ENCODE data around the genes ZBTB43, PTRH1 and FPGS.

- PRO-cap, result no peak
- RAMPAGE, long total RNA, 2 experiments, result no peak in any of the 2 experiments
Measured at GRCh38 chr9:126705119-126705657, 91.5 kb downstream of the LMX1B start.

DNA sequence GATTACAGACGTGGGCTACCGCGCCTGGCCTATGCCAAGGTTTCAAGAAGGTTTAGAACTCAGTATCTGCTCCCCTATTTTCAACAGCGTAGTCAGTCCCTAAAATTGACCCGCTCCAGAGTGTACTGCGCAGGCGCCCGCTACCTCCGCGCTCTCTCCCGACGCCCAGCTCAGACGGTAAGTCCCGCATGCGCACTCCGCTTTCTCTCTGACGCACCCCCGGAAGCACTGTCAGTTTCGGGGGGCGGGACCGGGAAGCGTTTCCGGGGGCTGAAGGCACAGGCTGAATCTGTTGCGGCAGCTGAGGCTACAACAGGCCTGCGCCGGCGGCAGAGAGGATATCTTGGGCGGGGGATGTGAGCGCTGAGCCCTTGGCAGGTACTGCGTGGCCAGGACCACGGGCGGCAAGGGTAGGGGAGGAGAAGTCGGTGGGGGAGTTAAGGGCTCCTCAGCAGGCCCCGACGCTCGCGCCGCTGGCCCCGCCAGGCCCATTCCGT, at the start of gene ZBTB43:
TSS of gene ZBTB43 (plus strand) at position 286 of the 497 bp plus-strand sequence.
- PRO-cap, result bidirectional peak, plus-strand start at position 263 of the sequence, minus-strand start at position 176 of the sequence
- RAMPAGE, long total RNA, 2 experiments, result start-site peak on the plus strand in 2 of 2 experiments, centred at positions 284 to 288 of the sequence, 34 to 133 reads per replicate

- PRO-cap, result no peak
- RAMPAGE, long total RNA, 2 experiments, result no peak in any of the 2 experiments
Measured at GRCh38 chr9:127107786-127108278, 14.6 kb downstream of the ANGPTL2 start.

GRCh38 chr9:127111892-127112748, 10.3 kb downstream of the ANGPTL2 start:
- PRO-cap, result no peak
- RAMPAGE, long total RNA, 2 experiments, result no peak in any of the 2 experiments

- PRO-cap, result no peak
- RAMPAGE, long total RNA, 2 experiments, result no peak in any of the 2 experiments
Measured at GRCh38 chr9:127199125-127199916, 65.3 kb upstream of the GARNL3 start.

GRCh38 chr9:127209157-127209771, 55.3 kb upstream of the GARNL3 start:
- PRO-cap, result no peak
- RAMPAGE, long total RNA, 2 experiments, result no peak in any of the 2 experiments

GRCh38 chr9:127210083-127211158, 54.2 kb upstream of the GARNL3 start:
- PRO-cap, result no peak
- RAMPAGE, long total RNA, 2 experiments, result no peak in any of the 2 experiments

DNA sequence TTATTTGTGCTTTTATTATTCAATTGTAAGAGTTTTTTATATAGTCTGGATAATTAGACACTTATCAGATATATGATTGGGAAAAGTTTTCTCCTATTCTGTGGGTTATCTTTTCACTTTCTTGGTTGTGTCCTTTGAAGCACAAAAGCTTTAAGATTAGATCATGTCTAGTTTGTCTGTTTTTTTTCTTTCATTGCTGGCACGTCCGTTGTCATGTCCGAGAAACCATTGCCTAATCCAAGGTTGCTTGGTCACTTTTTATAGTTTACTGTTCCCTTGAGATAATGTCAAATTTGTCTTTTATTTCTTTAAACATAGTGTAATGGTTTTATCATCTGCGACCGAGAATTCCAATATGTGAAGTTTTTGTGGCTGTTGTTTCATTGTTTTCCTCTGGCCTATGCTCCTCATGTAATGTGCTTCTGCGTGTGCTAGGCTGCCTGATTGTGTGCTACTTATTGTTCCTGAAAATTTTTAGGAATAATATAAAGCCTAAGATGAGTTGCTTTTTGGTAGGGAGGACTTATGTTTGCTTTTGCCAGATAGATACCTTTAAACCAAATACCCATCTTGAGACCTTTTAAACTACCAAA, 28.8 kb downstream of the GARNL3 start:
- PRO-cap, result no peak
- RAMPAGE, long total RNA, 2 experiments, result no peak in any of the 2 experiments

- PRO-cap, result no peak
- RAMPAGE, long total RNA, 2 experiments, result no peak in any of the 2 experiments
Measured at GRCh38 chr9:127307602-127308326, 43.2 kb downstream of the GARNL3 start.

DNA sequence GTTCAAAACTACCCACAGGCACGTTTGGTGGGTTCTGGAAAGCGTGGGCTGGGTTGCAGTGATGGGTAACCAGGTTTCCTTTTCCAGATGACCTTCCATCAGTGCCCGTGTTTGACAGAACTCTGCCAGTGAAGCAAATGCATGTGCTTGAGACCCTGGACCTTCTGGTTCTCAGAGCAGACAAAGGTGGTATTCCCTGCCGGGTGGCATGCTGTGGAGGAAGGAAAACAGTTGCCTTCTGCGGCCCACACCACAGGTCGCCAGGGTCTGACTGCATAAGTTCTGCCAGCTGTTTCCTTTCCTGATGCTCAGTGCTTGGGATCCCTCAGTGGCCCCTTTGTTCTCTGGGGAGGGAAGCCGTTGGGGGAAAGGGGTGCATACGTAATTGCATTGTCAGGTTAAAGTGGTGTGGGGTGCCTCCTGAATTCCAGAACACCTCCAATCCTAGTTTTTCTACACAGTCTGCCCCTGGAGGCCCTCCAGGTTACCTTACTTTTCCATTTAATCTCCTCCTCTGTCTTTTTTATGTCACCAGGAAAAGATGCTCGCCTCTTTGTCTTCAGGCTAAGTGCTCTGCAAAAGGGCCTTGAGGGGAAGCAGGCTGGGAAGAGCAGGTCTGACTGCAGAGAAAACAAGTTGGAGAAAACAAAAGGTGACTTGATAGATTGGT, 43.1 kb upstream of the SLC2A8 start:
- PRO-cap, result no peak
- RAMPAGE, long total RNA, 2 experiments, result no peak in any of the 2 experiments

- PRO-cap, result no peak
- RAMPAGE, long total RNA, 2 experiments, result no peak in any of the 2 experiments
Measured at GRCh38 chr9:127368903-127369574, 27.9 kb upstream of the SLC2A8 start.

- PRO-cap, result no peak
- RAMPAGE, long total RNA, 2 experiments, result no peak in any of the 2 experiments
Measured at GRCh38 chr9:127407341-127407862, 10.4 kb downstream of the SLC2A8 start.

GRCh38 chr9:127444726-127445957, 6.1 kb downstream of the RPL12 start:
- PRO-cap, result no peak
- RAMPAGE, long total RNA, 2 experiments, result no peak in any of the 2 experiments

GRCh38 chr9:127539571-127540017, 29.3 kb downstream of the NIBAN2 start:
- PRO-cap, result no peak
- RAMPAGE, long total RNA, 2 experiments, result no peak in any of the 2 experiments

GRCh38 chr9:127607953-127609022, 3.8 kb upstream of the STXBP1 start:
- PRO-cap, result unidirectional peak, minus-strand start at chr9:127608499
- RAMPAGE, long total RNA, 2 experiments, result no peak in any of the 2 experiments

- PRO-cap, result bidirectional peak, plus-strand start at chr9:127715784, minus-strand start at chr9:127715660
- RAMPAGE, long total RNA, 2 experiments, result no peak in any of the 2 experiments
Measured at GRCh38 chr9:127715339-127716390, at the start of gene PTRH1. PTRH1 (minus strand) TSS chr9:127715663.

DNA sequence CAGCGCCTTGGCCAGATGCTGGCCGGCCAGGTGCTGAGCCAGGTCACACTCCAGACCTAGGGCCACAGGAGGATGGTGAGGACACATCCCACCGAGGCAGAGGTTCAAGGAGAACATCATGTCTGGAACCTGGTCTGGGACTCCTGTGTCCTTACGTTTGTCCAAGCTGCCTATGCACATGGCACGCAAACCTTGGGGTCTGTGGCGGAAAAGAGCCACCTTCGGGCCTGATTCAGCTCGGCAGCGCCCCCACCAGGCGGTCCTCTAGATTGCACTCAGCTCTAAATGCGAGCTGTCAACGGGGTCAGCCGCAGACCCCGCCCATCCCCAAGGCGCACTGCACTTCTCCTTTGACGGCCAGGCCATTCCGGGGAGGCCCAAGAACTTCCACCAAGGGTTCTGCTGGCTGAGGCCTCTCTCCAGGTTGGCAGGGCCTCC, 566 bp downstream of the TOR2A start:
- PRO-cap, result unidirectional peak, plus-strand start at position 365 of the sequence
- RAMPAGE, long total RNA, 2 experiments, result no peak in any of the 2 experiments

- PRO-cap, result bidirectional peak, plus-strand start at chr9:127802925, minus-strand start at chr9:127802721; bidirectional peak, plus-strand start at chr9:127803236, minus-strand start at chr9:127803057
- RAMPAGE, long total RNA, 2 experiments, result no peak in any of the 2 experiments
Measured at GRCh38 chr9:127802840-127803461, at the start of gene FPGS. FPGS (plus strand) TSS chr9:127802882.

DNA sequence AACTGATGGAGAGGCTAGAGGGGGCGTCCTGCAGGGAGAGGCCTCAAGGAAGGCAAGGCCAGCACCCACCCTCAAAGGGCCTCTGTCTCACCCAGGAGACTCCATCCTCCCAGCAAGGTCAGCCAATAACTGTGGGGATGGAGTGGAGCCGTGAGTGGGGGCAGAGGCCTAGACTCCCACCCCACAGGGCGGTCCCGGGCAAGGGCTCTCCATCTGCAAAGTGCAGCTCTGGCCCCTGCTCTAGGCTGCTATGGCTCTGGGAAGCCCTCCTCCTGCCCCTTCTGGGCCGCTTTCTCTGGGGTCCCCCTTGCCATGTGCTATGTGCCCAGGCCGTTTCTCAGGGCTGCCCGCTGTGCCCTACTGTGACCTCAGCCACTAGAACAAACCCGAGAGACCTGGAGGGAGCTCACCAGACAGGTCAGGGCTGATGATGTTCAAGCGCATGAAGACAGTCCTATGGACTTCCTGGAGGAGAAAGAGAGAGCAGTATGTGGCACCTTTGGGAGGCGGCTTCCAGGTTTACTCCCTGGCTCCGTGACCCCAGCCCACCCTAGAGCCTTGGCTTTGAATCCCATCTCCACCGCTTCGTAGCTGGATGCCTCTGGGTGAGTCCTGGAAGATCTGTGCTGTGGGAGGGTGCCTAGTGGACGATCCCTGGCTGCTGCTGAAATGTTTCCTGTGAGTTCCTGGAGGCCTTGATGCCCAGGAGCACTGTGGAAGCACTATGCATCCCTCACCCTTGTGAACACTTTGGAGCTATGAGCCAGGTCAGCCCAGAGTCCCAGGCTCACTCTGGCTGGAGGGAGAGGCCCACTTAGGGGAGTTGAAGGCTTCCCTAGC, 14.3 kb downstream of the FPGS start:
- PRO-cap, result no peak
- RAMPAGE, long total RNA, 2 experiments, result no peak in any of the 2 experiments

- PRO-cap, result no peak
- RAMPAGE, long total RNA, 2 experiments, result no peak in any of the 2 experiments
Measured at GRCh38 chr9:127826187-127827180, 23.8 kb downstream of the FPGS start.